Subcutaneous preadipocyte (primary cell): ENCODE measurements around a stretch of chr20.

GRCh38 chr20:36607712-36608380 lies 2.3 kb downstream of the RAB5IF start:
- CAGE, long polyA plus RNA, result no peak

- CAGE, long polyA plus RNA, result no peak
Observed at GRCh38 chr20:36819523-36820115, 43.7 kb downstream of the SOGA1 start.

GRCh38 chr20:36908200-36909031 lies 32.5 kb downstream of the TLDC2 start:
- CAGE, long polyA plus RNA, result no peak

- CAGE, long polyA plus RNA, result no peak
Observed at GRCh38 chr20:37308585-37309152, 19.2 kb downstream of the MANBAL start.

DNA sequence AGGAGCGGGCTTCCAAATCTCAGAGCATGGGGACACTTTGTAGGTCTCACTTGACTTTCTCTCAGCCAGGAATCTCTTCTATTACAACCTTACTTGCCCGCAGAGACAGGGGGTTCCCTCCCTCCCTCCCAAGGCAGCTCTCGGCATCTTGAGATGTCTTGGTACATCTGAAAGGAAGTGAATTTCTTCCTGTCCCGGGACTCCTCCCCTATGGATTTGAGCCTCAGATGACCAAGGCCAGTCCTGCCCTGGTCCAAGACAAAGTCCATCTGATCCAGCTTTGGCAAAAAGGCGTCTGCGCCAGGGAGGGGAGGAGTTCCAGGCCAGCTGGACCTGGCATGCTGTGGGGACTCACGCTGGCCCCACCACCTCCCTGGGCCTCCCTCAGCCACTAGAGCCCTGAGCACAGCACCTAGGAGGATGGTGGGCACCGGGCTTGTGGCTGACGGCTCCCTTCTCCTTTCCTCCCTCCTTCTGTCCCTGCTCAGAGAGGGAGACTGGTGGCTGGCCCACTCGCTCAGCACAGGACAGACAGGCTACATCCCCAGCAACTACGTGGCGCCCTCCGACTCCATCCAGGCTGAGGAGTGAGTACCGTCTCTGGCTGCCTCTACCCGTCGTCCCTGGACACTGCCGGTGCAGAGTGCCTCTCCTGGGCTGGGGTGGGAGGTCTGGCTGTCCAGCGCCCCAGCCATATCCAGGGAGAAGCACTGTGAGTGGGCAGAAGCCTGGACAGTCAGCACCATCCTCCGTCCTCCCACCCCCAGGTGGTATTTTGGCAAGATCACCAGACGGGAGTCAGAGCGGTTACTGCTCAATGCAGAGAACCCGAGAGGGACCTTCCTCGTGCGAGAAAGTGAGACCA lies 47.7 kb downstream of the SRC start:
- CAGE, long polyA plus RNA, result no peak

DNA sequence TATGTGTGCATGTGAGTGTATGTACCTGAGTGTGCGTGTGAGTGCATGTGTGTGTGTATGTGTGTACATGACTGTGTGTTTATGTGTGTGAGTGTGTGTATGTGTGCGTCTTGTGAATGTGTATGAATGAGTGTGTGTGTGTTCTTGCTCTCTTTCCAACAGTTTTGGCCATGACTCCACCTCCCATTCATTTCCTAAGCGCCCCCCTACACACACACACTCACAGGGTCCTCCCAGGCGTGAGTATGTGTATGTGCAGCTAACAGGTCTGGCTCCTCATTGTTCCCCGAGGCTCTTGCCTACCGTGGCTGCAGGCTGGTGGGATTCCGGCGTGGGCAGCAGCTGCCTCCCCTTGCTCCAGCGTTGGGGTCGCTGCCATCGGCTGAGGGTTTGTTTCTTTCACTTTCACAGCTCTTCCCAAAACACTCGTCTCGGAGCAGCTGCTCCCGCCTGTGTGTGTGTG lies 66.3 kb downstream of the SRC start:
- CAGE, long polyA plus RNA, result no peak

DNA sequence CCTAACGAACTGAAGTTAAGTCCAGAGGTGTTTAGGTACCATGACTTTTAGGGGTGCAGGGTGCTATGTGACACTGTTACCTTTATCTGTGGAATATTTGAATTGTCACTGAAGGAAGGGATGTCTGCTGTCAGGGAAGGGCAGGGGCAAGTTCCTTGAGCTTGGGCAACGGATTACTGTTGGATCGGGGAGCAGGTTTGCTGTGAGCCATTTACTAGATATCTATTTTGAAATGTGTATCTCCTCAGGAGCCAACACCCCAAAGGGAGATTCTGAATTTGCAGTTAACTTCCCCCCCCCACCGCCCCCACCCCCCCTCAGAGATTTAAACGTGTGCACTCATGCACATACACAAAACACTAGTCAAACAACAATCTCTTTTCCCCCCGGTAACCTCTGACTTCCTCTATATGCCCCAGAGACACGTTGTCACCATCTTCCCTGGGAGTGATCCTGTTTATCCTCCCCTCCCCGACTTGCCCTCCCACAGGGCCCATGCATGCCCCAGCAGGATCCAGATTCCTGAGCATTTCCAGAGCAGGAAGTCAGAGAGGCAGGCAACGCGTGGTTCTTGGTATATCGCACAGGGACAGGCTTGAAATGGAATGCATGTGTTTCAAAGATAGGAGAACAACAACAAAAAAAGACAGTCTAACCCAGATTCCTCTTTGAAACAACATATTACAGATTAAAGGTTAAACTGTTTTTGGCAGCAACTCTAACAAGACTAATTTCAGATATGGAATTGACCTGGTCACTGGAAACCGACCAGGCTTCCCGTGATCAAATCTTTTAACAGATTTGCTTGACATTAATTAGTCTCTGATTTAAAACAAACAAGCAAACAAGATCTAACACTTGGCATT lies 1.5 kb downstream of the BLCAP start:
- CAGE, long polyA plus RNA, result no peak

- CAGE, long polyA plus RNA, result no peak
Observed at GRCh38 chr20:38059296-38059586, 25.7 kb downstream of the RPRD1B start.

DNA sequence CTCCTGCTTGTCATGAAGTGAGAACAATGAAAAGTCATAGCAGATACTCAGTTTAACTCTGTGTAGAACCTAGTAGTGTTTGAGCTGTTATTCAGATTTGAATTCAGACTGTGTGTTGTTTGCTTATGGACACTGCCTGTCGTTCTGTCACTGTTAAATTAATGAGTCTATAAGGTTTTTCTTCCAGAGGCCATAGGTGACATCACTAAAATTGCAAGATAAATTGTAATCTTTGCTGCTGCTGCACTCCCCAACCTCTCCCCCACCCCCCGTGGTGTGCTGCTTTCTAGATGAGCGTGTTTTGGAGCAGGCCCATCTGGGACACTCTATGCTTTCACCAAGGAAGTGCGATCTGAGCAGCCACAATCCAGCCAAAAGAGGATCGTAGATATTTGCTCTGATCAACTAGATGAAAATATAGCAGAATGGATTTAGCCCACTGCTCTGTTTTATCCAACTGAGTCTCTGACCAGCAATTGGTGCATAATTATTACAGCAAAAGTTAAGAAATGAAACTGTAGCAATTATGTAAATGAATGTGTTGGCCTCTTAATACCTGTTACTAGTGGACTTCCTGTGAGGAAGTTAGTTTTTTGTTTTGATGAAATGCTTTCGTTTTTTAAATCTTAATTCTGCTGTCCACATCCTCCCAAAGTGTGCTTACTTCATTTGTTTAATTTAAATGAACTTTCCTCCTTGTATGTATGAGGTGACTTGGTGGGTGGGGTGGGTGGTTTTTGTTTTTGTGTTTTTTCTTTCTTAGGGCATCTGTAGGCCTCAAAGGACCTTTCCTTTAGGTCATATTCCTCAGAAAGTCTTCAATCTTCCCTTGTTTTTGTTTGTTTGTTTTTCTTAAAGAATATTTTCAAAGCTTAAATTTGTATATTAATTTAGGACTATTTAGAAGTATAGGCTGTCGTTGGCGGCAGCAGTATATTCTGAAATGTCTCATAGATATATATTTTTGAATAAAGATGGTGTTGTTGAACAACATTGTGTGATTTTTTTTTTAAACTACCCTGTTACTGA lies 58.1 kb downstream of the RPRD1B start:
- CAGE, long polyA plus RNA, result no peak

- CAGE, long polyA plus RNA, result no peak
Observed at GRCh38 chr20:38095443-38095712, 61.8 kb downstream of the RPRD1B start.

DNA sequence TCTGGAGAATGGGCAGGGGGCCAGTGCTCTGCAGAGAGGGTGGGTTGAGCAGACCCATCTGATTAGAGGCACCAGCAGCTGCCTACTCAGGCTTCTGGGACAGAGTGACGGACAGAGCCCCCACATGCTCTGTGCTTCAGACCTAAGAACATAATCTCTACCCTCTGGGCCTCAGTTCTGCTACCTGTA lies 26.0 kb upstream of the TGM2 start:
- CAGE, long polyA plus RNA, result no peak

GRCh38 chr20:38196316-38197066 lies 31.4 kb upstream of the TGM2 start:
- CAGE, long polyA plus RNA, result no peak

DNA sequence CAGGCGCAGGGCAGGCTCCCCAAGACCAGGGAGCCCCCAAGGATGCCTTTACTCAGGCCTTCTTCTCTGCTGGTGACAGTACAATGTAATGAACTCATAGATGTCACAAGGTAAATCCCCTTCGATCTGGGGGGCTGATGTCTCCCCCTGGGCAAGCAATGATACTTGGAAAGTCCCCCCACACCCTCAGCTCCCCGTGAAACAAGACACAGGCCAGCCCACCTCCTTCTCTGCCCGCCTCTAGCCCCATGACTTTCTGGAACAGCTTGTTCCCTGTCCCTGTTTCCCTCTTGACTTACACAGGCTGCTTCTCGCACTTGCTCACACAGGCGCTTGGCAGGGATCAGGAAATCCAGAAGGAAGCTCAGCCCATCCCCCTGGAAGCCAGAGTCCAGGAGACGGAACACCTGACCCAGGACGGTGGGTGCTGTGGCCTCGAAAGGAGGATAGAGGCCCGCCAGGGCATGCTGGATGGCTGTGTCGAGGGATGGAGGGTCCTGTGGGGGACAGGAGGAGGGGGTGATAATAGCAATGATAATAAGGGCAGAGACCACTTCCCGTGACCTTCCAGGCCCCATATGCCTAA lies 14.8 kb downstream of the KIAA1755 start:
- CAGE, long polyA plus RNA, result no peak

- CAGE, long polyA plus RNA, result no peak
Observed at GRCh38 chr20:38298602-38299406, 5.2 kb upstream of the BPI start.

DNA sequence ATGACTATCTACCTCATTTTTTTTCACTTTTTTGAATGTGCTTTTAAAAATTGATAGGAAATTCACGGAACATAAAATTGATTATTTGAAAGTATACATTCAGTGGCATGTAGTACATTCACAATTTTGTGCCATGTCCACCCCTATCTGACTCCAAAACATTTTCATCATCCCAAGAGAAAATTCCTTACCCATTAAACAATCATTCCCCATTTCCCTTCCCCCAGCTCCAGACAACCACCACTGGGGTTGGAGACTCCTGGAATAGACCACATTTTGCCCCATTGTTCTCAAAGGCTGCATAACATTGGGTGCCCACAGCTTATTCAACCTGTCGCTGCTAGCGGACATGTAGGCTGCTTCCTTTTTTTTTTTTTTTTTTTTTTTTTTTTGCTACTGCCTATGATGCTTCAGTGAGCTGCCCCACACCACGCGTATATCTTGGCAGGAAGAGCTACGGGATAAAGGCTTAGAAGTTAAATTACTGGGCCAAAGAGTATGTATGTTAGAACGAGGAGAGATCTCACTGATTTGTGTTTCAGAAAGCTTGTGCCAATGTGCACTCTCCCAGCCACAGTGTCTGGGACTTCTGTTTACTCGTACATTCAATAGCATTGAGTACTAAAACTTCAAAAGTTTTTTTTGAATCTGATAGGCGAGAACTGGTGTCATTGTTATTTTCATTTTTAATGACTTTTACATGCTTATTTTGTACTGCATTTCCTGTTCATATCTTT lies 7.0 kb downstream of the LBP start:
- CAGE, long polyA plus RNA, result no peak

GRCh38 chr20:38577264-38577636 lies 3.7 kb upstream of the ADIG start:
- CAGE, long polyA plus RNA, result no peak

DNA sequence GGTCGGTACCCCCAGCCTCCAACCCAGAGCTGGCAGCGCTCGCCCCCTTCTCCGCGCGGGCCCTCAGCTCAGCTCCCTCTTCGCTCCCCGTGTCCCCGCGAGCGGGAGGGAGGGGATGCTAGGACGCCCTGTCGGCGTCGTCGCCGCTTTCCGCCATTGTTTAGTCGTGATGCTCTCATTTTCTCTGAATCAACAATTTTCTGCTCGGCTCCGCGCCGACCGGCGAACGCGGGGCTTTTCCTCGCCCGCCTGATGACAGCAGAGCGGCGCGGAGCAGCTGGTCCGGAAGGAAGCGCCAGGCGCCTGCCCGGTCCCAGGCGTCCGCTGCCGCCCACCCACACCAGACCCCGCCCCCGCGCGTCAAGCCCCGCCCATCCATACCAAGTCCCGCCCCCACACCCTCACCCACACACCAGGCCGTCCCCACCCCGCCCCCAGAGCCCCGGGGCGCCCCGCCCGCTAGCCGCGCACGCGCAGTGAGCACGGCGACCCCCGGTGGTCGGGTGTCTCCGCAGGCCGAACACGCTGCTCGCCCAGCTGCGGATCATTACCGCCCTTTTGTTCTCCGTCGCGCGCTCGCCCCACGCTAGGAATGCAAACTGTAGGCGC lies 50.0 kb upstream of the SLC32A1 start:
- CAGE, long polyA plus RNA, result no peak

- CAGE, long polyA plus RNA, result no peak
Observed at GRCh38 chr20:38731577-38731941, 7.3 kb downstream of the SLC32A1 start.

DNA sequence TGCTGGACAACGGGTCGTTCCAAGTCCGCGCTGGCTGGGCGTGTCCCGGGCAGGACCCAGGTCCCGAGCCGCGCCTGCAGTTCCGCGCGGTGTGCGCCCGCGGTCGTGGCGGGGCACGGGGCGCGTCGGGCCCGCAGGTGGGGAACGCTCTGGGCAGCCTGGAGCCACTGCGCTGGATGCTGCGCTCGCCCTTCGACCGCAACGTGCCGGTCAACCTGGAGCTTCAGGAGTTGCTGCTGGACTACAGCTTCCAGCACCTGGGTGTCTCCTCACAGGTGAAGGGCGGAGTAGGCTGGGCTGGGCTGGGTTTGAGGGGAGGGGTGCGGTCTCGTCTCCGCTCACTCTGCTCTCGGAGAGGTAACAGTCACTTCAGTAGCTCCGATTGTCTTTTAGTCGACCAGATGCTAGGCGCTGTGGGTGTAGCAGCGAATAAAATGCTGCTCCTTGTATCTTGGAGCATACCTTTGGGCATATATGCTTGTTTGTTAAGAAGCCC lies 367 bp downstream of the ACTR5 start:
- CAGE, long polyA plus RNA, result no peak

- CAGE, long polyA plus RNA, result no peak
Observed at GRCh38 chr20:38812137-38812533, 6.6 kb downstream of the PPP1R16B start.